Bronchial lymph node (tissue), 1 donor: ENCODE measurements around a stretch of chr4.

DNA sequence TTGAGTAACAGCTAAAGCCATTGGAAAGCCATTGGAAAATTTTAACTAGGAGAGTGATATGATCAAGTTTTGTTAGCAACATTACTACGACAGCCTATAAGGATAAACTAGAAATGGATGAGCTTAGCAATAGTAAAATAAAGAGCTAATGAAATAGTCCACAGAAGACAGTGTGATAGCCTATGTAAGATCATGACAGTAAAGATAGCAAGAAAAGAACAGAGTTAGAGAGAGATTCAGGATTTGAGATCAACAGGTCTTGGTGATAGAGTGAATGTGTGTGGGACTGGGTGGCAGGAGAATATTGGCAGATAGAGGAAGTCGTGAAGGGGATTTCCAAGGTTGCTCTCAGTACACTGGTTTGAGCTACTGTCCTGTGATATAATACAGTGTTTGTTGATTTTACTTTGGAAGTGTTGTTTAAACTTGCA, 44.0 kb downstream of the DTHD1 start:
- PRO-cap = unidirectional peak, minus-strand start at position 276 of the sequence

DNA sequence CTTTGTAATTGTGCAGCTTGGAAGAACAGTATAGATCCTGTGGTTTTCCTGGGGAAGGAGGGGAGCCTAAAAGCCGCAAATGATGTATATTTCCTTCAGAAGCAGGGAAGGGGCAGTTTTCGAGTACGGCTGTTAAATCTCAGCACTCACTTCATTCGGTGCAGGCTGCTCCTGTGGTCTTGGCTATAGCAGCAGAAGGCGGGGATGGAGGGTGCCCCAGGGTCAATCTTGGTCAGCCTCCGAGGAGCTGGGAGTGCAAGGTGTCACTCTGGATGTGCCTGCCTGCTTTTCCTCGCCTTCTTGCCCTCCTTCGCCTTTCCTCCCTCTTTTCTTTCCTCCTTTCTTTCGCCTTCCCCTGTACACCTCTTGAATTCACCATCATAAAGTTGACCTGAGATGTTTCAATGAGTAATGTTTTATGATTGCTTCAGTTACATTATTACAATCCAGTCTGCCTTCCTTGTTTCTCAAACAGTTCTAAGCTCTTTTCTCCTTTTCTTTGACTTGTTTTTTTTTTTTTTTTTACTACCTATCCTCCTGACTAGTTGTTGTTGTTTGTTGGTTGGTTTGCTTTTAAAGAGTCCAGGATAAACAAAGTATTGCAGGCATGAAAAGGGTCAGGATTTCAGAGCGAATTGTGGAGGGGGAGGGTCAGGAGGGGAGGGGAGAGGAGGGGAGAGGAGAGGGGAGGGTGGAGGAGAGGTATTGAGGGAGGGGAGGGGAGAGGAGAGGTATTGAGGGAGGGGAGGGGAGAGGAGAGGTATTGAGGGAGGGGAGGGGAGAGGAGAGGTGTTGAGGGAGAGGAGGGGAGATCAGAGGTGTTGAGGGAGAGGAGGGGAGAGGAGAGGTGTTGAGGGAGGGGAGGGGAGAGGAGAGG, 101.4 kb downstream of the RELL1 start:
- PRO-cap = no peak

GRCh38 chr4:37595770-37596112, 90.4 kb downstream of the RELL1 start:
- PRO-cap = unidirectional peak, minus-strand start at chr4:37595885

- PRO-cap = no peak
These were observed 1.0 kb downstream of the RELL1 start for GRCh38 chr4:37685024-37685664.

- PRO-cap = no peak
These were observed 47.1 kb upstream of the RELL1 start for GRCh38 chr4:37733099-37733770.

DNA sequence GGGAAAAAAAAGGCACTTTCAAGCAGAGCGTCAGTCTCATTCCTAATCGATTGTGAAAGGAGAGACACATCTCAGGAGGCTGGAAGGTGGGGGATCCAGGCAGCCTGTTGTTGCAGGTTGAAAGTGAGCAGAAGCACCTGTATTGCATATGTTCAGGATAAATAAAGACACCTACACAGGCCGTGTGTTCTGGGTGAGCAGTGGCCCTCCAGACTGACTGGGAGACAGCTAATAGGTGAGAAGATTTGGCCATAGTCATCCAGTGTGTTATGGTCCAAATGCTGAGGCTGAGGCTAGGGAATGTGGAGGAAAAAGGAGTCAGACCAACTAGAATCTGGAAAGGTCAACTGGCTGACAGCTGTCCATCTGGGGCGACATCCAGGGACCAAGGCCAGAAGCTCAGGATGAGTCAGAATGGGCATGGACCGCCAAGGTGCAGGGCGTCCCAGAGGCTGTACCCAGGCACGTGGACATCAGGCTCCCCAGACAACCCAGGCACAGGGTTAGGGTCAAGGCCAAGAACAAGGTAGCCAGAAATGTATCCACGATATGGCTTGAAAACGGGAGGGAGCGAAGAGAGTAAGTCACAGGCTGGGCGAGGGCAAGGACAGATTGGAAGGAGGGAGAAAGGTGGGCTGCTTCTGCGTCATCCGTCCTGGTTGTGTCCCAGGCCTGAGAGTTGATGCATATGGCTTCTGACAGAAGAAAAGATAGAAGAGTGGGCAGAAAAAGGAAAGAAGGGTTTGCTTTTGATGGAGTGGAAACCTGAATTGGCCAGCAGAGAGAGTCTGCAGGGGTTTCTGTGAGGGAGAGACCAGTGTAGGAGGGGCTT, 26.1 kb upstream of the PTTG2 start:
- PRO-cap = no peak

DNA sequence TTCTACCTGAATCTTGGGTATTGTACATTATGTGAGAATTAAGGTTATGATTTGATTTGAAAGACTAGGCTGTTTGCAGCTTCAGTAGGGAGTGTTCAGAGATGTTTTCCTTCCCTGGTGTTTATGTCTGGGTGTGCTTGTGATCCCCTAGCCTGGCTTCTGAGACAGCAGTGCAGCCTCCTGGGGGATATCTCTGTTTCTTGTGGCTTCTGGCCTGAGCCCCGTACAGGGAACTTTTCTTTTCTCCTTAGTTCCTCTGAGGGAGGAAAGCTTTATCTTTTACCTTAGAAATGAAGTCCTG, 45.1 kb downstream of the PTTG2 start:
- PRO-cap = no peak

DNA sequence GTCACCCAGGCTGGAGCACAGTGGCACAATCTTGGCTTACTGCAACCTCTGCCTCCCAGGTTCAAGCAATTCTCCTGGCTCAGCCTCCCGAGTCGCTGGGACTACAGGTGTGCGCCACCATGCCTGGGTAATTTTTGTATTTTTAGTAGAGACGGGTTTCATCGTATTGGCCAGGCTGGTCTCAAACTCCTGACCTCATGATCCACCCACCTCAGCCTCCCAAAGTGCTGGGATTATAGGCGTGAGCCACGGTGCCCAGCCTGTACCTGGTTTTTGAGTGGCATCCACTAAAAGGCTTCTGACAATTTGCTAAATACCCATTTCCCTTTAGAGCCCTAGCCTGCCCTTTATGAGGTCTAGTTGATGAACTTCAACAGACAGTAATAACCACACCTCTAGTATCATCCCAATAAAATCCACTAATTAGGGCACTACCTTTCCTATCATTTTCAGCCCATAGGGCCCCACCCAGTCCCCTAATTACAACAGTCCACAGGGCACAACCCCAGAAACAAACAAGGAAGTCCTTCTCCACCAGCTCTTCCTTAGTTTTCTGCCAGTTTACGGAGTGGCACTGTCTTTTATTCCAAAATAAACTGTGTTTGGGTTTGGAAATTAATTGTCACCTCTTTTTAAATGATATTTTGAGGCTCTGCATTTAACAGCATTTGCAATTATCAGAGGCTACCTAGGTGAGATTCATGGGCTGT, 303.7 kb downstream of the PTTG2 start:
- PRO-cap = no peak

- PRO-cap = no peak
These were observed 306.4 kb downstream of the PTTG2 start for GRCh38 chr4:38266688-38266887.

DNA sequence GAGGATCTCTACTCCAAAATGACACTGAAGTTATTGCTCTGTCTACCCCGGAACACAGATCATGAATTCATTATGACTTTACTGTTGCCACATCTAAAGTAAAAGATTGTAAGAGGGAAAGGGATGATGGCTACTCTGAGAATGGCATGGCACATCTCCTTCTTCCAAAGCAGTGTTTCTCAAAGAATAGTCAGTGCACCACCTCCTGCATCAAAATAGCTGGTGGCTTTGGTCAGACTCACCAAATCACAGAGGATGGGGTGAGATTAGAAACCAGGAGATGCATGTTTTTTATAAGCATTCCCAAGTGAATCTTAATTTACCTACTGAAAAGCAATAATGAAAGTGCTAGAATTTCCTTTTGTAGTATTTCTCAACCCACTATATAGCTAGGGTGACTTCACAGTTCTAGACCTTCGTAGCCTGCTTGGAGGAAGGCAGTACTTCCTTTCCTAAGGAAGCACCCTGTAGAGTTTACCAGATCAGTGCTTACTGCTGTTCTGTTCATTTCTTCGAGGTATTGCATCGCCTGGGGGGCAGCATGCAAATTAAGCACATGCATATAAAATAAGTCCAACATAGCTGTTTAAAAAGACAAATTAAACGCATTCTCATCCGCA, 340.8 kb upstream of the KLF3 start:
- PRO-cap = no peak

DNA sequence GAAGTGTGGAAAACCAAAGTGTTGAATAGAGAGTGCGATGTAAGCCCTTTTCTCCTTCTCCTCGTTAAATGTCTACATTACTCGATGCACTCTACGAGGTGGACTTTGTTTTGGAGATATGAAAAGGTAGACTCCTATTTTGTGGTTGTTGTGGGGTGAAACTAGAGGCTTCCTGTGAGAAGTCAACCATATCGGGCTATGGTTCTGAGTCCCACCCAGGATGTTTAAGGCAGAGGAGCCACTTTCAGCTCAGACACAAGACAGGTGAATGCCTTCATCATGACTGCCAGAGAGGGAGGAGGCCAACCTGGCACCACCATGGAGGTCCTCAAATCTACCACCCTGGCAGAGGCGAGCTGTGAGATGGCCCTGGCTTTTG, 154.5 kb upstream of the KLF3 start:
- PRO-cap = bidirectional peak, plus-strand start at position 218 of the sequence, minus-strand start at position 63 of the sequence

DNA sequence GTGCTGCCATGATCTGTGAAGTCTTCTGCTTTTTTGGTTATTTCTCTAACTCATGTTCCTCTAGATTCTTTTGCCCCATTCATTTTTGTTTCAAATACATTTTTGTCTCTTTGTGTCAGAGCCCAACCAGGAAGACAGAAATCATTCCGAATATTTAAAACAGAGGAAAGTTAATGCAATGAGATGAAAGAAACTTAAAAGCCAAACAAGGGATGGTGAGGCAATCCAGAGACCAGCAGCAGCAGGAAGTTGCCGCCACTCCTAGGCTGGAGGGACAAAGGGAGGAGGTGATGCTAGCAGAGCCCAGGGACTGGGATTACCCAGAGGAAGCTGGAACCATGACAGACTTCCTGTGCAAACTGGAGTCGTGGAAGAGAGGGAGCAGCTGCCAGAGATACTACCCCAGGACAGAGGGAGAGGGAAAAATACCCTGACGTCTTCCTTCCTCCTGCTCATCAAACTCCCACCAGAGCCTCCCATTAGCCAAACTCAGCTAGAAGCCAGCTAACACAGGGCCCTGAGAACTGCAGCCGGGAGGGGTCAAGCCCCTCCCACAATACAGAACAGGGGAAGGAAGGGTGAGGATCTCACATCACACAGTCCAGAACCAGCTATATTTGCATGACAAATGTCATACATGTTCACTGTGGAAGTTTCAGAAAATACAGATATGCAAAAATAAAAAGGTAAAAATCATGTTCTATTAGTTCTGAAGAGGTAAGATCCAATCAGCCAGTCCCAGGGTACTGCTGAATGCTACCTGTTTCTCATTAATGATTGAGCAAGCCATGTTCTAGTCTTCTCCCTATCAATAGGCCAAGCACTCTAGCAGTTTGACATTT, 101.2 kb upstream of the KLF3 start:
- PRO-cap = unidirectional peak, plus-strand start at position 362 of the sequence

GRCh38 chr4:38634163-38634748, 29.7 kb upstream of the KLF3 start:
- PRO-cap = unidirectional peak, minus-strand start at chr4:38634428

DNA sequence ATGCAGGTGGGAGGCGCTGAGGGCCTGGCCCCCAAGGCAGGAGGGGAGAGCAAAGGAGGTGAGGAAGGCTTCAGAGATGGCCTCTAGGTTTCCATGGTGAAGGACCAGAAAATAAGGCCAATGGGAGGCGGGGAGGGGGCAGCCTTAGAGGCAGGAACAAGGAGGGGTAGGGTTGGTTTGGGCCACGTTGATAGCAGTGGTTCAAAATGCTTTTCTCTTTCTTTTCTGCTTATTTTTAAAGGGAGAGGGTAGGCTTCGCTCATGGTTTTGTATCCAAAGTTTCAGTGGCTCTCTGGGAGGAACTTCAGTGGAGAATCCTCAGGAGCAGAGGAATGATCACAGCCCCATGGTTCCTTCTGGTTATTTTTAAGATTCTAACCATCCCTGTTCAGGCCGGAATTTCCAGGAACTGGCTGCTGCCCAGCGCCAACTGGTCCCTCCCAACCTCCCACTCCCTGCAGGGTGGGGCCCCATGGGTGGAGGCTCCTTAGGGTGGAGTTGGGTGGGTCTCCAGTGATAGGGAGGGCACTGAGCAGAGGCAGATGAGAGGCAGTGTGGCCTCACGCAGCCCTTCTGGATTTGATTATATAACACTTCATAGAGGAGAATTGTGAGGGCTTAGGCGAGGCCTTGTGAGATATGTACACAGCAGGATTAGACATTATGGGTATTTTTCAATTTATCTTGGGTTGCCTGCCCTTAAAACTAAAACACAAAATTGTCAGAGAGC, 9.0 kb downstream of the KLF3 start:
- PRO-cap = no peak

GRCh38 chr4:38686506-38687005, 22.6 kb downstream of the KLF3 start:
- PRO-cap = no peak

DNA sequence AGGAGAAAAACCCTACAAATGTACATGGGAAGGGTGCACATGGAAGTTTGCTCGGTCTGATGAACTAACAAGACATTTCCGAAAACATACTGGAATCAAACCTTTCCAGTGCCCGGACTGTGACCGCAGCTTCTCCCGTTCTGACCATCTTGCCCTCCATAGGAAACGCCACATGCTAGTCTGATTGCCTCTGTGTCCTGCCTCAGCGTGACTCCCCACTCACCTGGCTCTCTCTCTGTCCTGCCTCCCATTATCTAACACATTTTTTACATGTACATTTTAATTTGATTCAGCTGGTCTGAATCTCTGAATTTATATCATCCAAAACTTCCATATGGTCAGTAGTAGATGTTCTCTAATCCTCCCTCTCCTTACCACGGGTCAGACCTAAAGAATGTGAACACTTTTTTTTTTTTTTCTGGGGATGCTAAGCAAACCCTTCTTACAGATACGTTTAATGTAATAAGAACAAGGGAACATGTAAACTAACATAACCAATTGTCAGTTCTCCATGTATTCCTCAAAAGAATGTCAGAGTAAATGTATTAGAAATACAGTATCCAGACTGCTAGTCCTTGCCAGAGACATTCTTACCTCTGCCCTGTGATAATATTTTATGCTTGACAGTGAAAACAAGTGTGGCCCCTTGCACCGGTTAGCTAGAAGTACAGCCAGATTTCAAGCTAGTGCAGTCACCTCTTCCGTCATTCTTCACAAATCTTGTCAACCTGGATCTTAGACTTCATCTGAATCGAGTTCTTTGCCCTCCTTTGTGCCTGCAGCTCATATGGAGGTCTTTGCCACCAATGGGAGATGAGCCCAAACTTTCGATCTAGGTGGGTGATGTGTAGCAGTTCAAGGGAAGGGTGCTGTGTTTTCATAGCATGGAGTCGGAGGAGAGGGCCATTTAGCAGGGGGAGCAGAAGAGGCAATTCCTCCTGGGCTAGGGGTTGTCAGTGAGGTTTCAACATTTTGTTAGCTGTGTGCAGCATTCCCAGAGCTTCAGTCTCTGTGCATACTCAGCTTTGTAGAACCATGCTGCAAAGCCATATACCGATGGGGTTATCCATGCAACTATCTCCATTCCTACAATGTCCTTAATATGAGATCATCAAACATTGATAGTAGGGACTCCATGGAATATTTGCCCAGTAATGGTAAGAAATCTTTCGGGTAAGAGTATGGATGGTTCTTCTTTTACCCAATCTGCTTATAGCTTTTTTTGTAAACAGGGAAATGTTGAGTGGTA, 33.5 kb downstream of the KLF3 start:
- PRO-cap = no peak

DNA sequence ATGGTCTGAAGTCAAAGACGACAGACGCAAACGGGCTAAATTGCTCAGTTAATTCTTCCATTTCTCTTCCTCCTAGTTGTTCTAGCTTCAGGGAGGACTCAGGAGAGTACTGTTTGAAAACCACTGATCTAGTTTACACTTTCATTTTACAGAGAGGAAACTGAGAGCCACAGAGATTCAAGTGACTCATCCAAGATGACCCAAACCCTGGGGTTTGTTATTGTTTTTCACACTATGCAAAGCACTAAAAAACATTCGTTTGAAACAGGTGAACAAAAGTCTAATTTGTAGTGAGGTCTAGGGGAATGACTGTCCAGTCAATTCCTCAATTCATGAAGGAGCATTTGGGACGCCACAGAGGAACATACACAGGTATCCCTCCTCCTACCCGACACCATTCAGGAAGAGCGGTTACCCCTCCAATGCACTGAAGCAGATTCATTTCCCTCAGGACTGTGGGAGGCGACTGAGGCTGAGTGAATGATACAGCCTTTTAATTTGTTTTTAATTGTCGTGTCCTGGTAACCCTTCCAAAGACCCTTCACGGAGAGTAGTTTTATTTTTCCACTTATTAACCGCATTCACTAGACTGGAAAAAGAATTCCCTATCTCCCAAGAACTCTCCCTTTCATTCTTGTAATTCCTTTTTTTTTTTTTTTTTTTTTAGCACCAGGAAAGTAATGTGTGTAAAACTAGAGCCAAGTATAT, 30.3 kb downstream of the TLR10 start:
- PRO-cap = unidirectional peak, plus-strand start at position 283 of the sequence

DNA sequence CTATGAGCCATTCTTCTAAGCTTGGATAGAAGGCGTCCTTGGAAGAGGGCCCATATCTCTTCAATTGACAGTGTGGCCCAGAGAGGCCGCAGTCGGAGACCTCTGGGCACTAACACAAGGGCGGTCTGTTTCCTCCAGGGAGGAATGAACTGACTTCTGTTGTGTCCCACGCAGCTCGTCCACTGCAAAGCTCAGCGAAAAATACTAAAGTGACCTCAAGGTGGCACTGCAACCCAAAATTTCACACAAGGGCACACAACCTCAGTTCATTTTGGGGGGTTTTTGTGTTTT, 23.3 kb downstream of the TLR10 start:
- PRO-cap = no peak

DNA sequence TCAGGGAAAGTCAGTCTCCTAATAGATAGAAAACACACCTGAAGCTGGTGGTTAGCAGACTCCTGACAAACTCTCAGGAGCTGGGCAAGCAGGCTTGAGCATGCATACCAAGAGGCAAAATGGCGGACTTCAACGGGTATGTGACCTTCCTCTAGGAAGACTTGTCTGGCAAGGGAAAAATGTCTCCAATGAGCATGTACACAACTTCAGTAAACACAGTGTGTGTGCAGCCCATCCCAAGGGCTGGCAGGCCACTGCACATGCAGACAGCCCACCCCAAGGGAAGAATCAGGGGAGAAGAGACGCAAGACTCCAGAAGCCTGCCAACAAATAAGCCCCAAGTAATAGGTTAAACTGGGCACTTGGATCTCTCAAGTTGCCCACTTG, 2.3 kb downstream of the TLR1 start:
- PRO-cap = no peak

- PRO-cap = bidirectional peak, plus-strand start at chr4:38816725, minus-strand start at chr4:38816598
These were observed 11.9 kb upstream of the TLR1 start for GRCh38 chr4:38816267-38817047.